ENCODE results near the genes CA10 and NOG.

- RRBS = 5% methylated on average over 25 of the region's 85 CpGs
These were observed at the start of gene CA10 for GRCh38 chr17:52158183-52159320. TSS of gene CA10 (minus strand) at chr17:52158714.

DNA sequence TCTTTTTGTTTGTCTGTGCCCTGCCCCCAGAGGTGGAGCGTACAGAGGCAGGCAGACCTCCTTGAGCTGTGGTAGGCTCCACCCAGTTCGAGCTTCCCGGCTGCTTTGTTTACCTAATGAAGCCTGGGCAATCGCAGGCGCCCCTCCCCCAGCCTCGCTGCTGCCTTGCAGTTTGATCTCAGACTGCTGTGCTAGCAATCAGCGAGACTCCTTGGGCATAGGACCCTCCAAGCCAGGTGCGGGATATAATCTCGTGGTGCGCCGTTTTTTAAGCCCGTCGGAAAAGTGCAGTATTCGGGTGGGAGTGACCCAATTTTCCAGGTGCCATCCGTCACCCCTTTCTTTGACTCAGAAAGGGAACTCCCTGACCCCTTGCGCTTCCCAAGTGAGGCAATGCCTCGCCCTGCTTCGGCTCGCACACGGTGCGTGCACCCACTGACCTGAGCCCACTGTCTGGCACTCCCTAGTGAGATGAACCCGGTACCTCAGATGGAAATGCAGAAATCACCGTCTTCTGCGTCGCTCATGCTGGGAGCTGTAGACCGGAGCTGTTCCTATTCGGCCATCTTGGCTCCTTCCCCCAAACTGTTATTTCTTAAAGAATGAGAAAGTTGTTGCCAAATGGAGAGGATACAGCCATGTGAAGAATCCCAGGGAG, 250.9 kb upstream of the CA10 start:
- RRBS = no CpG with 5 or more reads among the region's 27 CpGs

DNA sequence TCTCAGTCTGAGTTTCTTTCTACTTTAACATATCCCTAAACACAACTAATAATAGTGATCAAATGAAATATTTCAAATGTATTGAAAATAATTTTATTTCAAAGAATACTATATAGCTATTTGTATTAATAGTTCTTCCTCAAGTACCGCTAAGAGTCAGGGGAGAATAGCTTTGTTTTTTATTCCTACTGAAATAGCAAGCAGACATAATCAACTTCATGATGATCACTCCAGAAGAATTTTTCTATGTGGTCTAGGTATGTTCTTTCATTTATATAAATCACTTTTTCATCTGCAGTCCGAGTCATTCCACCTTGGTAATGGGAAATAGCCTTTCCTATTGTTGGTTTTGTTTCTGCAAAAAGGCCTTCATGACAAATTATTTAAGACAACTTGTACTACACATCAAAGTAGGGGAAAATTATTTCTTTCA, 453.7 kb upstream of the CA10 start:
- RRBS = no CpG with 5 or more reads among the region's 2 CpGs

GRCh38 chr17:55265351-55266362, 897 bp downstream of the HLF start:
- RRBS = 5% methylated on average over 18 of the region's 67 CpGs

- RRBS = no CpG with 5 or more reads among the region's 8 CpGs
These were observed 1.5 kb downstream of the HLF start for GRCh38 chr17:55266363-55266647.

DNA sequence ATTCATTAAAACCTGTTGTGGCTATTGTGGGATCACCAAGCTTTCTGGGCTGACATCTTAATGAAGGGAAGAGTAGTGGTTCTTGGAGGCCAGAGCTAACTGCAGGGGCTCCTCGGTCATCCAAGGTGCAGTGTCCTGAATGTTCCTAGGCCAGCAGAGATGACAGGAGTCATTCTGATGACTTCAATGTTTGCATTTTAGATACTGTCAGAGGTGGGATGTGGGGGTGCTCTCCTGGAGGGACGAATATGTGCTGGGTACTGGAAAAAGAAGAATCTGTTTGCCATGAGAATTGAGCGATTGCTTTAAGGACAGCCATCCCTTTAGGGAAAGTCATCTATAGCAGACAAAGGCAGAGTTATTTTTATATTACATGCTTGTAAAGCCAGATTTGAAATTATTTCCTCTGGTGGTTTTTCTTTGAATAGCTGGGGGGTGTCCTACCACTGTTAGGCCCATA, 7.3 kb downstream of the HLF start:
- RRBS = no CpG with 5 or more reads among the region's 3 CpGs

DNA sequence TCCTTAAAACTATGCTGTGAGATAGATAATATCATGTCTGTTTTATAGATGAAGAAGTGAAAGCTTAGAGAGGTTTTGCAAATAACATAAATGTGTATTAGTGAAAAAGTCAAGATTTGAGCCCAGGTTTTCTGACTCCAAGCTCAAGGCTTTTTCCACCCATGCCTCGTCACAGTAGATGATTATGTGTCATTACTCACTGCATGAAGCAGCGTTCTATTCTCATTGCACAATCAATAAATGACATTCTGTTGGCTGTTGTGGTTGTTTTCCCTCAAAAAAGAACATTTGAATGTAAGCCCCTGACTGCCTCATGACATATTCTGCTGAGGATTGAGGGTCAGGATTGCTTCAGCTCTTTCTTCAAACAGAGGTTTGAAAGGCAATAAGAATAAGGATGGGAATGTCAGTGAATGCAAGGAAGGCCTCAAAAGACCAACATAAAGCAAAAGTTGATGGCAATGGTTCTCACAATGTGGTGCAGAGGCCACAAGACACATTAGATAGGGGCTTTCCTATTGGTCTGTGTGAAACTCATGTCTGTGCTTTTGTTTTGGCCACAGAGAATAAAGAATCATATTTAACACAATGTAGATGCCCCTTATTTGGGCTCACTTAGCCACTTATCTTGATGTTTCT, 5.3 kb upstream of the MMD start:
- RRBS = no CpG with 5 or more reads among the region's 2 CpGs

- RRBS = no CpG with 5 or more reads among the region's 7 CpGs
These were observed 23.5 kb downstream of the TMEM100 start for GRCh38 chr17:55699060-55699669.

DNA sequence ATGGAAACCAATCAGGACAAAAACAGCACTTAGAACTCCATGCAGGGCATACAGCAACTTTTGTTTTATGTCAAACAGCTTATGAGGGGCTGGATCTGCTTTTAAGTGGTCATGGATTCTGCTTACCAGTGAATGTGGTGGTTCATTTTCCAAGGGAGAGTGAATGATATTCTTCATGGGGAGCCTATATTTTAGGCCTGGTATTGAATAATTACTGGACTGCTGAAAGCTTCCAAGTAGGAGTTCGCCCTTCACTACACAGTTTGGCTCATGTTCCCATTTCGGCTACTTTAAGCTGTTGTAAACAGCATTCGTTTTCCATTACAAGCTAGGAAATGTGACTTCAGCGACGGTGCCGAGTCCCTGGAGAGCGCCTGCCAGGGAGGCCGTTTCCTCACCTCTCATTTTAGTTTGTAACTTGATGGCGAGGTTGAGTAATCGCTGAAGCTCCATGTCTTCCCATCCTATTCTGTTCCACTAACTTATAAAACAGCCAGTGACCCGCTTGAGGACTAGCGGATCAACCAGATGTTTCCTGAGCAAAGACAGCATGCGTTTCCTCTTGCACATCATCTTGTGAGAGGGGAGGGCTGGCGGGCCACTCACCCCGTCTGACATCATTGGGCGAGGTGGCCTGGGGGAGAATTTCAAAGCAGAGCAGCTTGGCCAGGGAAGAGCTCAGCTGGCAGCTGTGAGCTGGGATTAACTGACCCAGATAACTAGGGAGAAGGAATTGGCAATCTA, 32.8 kb downstream of the PCTP start:
- RRBS = no CpG with 5 or more reads among the region's 16 CpGs

DNA sequence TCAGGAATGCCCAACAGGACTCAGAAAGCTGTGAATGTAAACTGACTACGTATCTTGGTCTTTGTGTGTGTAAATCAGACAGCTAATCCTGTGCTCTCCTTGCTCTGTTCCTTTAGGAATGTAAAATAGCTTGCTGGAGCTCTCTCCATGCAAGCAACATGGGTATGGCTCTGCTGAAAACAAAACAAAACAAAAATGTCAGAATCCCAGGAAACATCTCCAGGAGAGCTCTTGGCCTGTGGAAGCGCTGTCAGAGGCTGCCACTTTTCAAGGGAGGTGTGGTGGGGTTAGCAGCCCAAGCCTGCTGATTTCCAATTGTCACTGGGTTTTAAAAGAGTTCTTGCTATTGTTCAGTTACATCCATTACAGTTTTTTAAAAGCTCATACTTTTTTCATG, 161.7 kb upstream of the NOG start:
- RRBS = no CpG with 5 or more reads among the region's 2 CpGs

GRCh38 chr17:56567415-56567614, 26.2 kb upstream of the NOG start:
- RRBS = no CpG with 5 or more reads among the region's 1 CpG

DNA sequence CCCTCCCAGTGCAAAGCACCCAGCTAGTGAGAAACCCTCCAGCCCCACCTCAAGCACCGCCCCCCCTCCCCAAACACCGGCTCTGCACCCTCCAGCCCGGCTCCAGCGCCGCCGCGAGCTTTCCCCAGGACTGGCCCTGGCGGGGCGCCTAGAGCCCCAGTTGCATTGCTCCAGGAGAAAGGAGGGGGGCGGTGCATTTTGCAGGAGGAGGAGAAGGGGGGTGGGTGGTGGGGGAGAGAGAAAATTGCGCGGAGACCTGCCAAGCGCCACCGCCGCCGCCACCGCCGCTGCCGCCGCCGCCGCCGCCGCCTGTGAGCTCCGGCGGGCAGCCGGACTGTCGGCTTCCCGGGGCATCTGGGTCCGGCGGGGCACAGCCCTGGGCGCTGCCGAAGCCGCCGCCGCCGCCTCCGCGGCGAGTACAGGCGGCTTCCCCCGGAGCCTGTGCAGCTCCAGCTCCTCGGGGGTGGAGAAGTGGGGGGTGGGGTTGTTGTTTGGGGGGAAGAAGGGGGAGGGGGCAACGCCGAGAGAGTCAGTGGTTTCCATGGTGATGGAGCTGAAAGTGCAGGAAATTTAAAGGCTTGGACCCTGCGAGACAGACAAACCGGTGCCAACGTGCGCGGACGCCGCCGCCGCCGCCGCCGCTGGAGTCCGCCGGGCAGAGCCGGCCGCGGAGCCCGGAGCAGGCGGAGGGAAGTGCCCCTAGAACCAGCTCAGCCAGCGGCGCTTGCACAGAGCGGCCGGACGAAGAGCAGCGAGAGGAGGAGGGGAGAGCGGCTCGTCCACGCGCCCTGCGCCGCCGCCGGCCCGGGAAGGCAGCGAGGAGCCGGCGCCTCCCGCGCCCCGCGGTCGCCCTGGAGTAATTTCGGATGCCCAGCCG, at the start of gene NOG:
Gene NOG, plus strand, starts transcription at position 599 of the 877 bp plus-strand sequence.
- RRBS = 1% methylated on average over 40 of the region's 89 CpGs

DNA sequence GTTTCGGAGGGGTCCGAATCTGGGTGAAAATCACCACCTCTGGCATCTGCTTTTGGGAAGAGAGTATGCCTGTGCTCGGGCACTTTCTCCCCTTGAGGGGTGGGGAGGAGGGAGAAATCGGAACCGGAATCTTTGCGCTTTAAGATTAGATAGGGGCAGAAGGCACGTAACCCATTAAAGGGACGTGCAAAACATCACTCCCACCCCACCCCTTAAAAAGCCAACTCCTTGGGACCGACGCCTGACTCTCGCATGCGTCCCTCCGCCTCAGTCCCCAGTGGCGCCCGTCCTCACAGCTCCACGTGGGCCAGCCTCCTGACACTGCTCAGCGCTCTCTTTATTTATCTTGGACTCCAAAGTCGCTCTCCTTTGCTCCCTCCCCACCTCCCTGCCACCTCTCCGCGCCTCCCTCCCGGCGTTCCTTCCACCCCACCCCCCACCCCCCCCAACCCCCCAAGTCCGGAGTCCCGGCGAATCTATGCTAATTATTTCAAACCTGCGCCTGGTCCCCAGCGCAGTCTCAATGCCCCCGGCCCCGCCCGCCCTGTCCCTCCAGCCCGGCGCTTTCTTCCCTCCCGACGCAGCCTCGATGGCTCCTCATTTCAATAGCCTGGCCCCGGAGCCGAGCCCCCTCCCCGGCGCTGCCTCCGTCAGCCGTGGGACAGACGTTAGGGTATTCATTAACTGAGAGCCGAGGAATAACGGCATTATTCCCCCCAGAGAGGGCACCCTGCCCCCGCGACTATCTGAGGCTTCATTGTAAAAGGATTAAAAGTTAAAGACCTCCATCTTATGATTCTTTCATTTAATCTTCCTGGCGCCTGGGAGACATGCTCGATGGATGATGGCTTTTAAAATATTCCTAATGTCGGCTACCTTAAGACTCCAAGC, 3.1 kb downstream of the NOG start:
- RRBS = 5% methylated on average over 13 of the region's 49 CpGs

DNA sequence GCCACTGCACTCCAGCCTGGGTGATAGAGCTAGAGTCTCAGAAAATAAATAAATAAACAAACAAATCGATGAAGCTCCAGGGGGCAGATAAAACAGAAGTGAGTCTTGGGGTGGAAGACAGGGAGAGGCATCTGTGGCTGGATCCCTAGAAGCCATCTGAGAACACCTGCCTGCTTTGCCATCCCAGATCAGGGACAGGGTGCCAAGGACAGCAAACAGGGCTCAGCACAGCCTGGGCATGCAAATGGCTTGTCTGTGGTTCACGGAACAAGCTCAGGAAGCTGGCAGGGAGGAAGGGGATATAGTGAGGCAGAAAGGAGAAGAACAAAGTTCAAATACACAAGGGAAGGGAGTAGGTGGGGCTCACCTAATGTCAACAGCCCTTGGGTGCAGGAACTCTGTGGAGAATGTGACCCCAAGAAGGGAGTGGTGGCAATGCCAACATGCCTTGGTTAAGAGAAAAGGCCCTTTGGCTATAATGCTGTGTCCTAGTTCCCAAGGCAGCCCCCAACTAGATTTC, 27.5 kb downstream of the TRIM25 start:
- RRBS = no CpG with 5 or more reads among the region's 2 CpGs

DNA sequence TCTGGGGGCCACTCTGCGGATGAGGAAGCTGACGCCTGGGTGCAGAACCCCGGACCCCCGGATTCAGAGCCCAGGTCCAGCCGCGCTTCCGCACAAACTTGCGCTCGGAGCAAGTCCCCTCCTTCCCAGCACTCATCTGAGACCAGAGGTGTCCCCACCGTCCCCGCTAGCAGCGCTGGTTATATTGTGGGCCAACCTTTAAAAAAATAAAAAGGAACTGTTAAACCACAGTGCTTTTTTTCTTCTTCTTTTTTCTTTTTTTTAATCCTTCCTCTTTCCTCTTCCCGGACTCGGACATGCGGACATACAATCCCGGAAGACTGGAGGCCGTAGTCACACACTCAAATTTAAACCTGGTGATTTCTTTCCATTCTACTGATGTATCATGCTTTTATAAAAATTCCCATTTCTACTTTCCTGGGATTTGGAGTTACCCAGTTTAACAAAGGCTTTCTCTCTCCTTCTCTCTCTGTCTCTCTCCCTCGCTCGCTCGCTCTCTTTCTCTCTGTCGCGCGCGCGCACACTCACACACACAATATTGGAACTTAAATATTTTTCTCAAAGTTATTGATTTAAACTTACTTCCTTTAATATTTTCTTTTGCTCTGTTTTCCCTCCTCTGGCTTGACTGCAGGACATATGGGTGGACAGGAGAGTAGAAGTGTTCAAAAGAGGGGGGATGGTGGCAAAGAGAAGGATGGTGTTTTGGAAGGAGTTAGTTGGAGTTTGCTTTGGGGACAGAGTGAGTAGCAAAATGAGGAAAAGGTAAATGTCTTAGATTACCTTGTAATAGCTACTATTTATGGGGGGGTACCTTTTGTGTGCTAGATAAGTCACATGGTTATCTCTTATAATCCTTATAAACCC, 688 bp upstream of the TRIM25 start:
- RRBS = under 1% methylated on average over 3 of the region's 25 CpGs

DNA sequence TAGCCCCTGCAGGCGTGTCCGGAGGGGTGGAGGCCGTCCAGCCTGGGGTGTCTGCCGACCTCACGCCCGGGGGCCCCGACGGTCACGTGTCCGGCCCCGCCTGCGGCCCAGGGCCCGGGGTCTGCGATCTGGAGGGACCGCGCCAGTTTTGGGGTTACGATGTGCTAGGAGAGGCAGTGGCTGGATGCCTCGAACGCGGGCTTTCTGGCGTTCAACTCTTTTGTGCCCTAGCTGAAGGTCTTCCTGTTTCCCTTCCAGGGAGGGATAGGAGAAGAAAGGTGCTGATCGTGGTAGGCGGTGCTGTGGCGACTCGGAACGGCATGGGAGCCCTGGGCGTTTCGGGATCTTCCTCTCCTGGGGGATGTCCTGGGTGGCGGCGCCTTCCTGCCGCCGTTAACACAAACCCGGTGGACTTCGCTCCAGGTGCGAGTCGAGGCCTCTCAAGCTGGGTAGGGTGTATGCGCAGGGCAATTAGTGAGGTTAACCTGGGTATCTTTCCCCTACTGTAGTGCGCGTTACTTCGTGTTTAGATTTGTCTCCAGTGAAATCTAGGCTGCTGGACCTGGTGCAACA, 1.2 kb downstream of the AKAP1 start:
- RRBS = 3% methylated on average over 5 of the region's 40 CpGs

DNA sequence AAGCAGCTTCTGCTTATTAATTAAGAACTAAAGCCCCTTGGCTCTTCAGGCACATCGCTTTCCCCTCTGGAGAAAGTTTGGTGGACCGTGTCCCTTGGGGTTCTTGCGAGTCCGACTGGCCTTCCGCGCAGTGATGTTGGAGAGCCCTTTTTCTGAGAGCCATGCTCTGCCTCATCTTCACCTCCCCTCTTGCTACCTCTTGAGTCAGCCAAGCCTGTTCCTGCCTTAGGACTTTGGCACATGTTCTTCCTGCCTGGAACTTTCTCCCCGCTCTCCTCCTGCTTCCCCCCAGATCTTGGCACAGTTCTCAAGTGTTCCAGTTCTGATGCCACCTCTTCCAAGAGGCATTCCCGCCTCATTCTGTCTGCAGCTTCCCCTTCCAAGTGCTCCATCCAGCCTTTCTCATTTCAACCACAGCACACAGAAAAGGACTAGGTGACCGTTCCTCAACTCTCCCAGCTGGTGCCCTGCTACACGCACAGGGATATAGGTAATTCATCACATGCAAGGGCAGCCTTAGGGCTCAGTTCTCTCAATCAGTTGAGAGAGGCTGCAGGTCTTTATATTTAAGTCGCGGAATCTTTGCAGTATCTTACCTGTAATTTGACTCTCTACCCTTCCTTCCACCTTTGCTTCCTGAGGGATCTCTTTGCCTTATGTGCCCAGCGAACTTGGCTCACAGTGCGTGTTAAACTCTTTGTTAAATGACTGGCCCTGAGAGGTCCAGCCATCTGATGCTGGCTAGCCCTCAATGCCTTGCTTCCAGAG, 7.8 kb downstream of the AKAP1 start:
- RRBS = no CpG with 5 or more reads among the region's 14 CpGs

GRCh38 chr17:57095277-57095621, 10.2 kb downstream of the AKAP1 start:
- RRBS = no CpG with 5 or more reads among the region's 7 CpGs

- RRBS = under 1% methylated on average over 4 of the region's 29 CpGs
These were observed 435 bp upstream of the MSI2 start for GRCh38 chr17:57255915-57256260.